Zone of skin (tissue), 1 donor: ENCODE results near the genes LETMD1, CSRNP2 and SLC4A8.

- RRBS: no CpG with 5 or more reads among the region's 1 CpG
Measured at GRCh38 chr12:50224427-50224628, 57.2 kb upstream of the CERS5 start.

- RRBS: no CpG with 5 or more reads among the region's 4 CpGs
Measured at GRCh38 chr12:50326582-50327195, 43.4 kb upstream of the LIMA1 start.

GRCh38 chr12:50528260-50528862, 23.6 kb downstream of the DIP2B start:
- RRBS: no CpG with 5 or more reads among the region's 4 CpGs

- RRBS: no CpG with 5 or more reads among the region's 6 CpGs
Measured at GRCh38 chr12:50545861-50546373, 41.1 kb downstream of the DIP2B start.

- RRBS: no CpG with 5 or more reads among the region's 9 CpGs
Measured at GRCh38 chr12:50618954-50619795, 114.4 kb downstream of the DIP2B start.

DNA sequence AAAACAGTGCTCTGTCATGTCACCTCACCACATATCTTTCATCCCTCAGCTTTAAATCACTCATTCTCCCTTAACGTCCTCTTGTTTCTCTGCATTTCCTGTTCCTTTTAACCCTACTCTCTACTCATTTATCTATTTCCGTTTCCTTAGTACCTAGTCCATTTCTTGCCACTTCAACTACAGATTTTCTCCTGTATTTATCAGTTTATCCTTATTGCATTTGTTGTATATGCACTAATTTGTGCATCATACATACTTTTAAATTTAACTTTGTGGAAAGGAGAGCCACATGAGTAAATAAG, 120.3 kb downstream of the DIP2B start:
- RRBS: no CpG with 5 or more reads among the region's 2 CpGs

DNA sequence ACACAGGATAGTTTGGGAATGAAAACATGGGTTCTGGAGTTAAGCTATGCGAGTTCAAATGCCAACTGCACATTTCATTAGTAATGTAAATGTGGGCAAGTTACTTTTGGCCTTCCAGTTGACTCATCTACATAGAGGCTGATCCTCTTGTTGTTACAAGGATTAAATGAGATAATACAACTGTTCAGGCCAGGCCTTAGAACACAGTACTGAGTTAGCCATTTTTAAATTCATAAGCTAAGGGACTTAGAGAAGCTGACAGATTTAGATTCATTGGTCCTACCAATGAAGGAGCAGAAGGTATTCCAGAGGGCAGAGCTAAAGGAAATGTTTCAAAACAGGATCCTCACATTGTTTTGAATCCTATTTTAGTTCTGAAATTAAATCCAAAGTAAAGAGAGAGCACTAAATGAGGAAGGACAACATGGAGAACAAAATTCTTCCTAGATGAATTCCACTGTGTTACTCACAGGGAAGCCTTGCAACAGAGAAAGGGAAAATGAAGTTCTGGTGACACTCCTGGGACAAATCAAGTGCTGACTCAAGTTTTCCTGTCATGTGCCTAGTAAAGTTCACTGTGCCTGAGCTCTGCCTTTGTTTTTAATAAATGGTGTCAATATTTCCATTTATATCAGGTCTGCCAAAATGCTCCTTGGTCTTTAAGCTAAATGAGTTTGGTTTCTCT, 32.7 kb downstream of the HIGD1C start:
- RRBS: no CpG with 5 or more reads among the region's 1 CpG

DNA sequence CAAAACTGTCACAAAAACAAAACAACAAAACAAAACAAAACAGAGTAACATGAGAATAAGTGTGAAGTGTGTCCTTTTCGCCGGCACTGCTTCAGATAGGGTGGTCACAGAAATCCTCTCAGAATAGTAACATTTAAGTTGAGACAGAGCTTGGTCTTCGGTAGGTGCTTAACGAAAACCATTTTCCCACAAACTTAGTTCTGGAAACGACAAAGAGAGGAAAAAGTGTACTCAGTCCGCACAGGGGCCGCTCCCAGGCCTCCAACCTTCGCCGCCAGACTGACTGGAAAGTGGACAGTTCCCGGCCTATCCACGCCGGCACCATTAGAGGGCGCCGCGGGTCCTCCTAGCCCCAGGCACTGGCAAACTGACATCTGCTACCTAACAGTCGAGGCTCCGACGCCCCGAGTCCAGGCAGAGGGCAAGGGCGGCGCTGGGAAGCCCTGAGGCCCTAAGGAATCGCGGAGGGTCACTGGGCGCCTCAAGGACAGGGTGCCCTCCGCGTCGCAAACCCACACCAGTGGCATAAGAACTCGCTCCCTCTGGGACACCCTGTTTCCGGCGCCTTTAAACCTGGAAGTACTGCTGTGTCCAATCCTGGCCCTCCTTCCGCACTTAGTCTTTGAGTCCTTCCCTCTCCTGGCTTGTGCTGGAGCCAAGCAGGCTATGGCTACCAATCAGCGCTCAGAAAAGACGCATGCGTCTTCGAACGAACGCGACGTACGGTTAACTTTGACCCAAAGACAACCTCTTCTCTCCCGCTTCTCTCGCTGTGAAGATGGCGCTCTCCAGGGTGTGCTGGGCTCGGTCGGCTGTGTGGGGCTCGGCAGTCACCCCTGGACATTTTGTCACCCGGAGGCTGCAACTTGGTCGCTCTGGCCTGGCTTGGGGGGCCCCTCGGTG, at the start of gene LETMD1:
Gene LETMD1, plus strand, starts transcription at position 749 of the 903 bp plus-strand sequence.
- RRBS: 50% methylated on average over 2 of the region's 49 CpGs

GRCh38 chr12:51082535-51083502, 577 bp downstream of the CSRNP2 start:
- RRBS: 1% methylated on average over 14 of the region's 62 CpGs

GRCh38 chr12:51083503-51084029, at the start of gene CSRNP2:
CSRNP2 (minus strand) TSS chr12:51083596.
- RRBS: 2% methylated on average over 4 of the region's 35 CpGs

- RRBS: 21% methylated on average over 4 of the region's 10 CpGs
Measured at GRCh38 chr12:51218853-51219334, 1.0 kb upstream of the POU6F1 start.

DNA sequence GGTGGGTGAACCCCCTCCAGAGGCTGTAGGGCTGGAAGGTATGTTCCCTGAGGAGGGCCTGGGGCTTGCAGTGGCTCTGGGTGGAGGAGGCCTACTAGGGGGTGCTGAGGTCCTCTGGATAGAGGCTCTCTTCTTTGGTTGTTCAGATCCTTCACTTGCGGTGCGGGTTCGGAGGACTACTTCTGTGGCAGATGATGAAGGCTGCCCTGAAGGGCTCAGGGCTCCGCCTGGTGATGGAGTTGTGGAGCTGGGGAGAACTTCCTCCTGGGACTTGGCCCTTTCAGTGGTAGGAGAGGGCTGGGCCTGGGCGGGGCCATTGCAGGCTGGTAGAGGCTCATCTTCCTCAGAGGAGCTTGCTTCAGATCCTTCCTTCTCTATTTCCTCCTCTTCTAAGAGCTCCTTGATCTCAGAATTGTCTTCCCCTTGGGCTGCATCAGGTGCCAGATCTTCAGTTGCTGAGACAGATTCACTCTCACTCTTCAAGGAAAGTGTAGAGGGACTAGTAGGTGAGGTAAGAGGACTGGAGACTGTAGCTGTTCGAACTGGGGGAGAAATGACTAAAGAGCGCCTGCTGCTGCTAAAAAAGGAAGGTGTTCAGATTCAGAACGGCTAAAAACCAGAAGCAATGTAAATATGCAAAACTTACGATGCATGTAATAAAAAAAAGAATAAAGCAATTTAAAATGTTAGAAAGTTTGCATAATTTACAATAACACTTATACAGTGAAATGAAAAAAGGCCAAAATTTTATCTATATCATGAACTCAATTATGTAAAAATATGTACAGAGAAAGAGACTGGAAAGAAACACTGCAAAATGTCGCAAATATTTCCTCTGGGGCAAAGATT, 21.8 kb upstream of the SMAGP start:
- RRBS: no CpG with 5 or more reads among the region's 10 CpGs

DNA sequence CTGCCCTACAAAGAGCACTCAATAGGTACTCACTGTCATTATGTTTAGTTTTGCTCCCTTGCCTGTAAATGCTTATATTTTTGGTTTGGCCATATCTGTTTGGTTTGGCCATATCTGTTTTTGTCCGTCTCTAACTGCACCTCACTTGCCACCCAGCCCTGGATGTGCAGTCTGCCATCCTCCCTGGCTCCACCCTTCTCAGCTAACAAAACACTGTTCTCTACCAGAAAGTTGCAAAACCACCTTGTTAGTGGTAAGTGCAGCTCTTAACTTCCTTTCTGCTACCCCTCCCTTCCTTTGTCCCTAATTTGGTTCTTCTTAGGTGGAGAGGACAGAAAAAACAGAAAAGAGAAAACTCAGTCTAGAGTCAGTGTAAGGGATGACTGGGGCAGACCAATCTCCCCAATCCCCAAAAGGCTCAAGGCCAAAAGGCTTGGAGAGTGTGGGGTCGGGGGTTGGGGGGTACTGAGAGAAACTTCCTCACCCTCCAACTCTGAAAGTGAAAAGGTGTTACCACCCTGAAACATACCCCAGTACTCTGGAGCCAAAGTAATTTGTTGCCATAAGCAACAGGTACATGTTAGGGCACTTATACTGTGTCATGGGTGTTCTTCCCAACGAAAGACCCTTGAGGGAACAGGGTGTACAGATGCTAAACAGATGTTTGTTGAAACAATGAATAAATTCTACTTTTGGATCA, 5.0 kb downstream of the BIN2 start:
- RRBS: no CpG with 5 or more reads among the region's 3 CpGs

DNA sequence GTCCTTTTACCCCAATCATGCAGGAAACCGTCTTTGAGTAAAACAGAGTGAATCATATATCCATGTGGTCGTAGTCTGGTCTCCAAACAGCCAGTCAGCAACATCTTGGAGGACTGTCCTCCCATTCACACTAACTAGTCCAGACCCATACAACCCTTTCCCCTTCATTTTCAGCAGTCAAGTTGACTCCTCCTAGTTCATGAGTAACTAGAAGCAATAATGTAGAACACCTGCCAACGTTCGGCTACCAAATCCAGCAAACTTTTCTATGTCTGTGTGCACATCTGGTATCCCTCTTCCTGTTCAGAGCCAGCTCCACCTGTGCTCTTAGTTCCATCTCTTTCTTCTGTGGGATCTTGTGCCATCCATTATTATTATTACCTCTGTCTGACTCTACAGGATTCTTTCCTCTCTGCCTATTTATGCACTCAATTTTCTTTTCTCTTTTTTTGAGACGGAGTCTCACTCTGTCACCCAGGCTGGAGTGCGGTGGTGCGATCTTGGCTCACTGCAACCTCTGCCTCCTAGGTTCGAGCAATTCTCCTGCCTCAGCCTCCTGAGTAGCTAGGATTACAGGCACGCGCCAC, 10.9 kb upstream of the BIN2 start:
- RRBS: no CpG with 5 or more reads among the region's 10 CpGs

GRCh38 chr12:51387982-51388579, 3.1 kb downstream of the GALNT6 start:
- RRBS: no CpG with 5 or more reads among the region's 7 CpGs

- RRBS: 4% methylated on average over 51 of the region's 77 CpGs
Measured at GRCh38 chr12:51424496-51425462, at the start of gene SLC4A8. SLC4A8 (plus strand) TSS chr12:51424831.

GRCh38 chr12:51441854-51442208, 17.2 kb downstream of the SLC4A8 start:
- RRBS: no CpG with 5 or more reads among the region's 1 CpG

DNA sequence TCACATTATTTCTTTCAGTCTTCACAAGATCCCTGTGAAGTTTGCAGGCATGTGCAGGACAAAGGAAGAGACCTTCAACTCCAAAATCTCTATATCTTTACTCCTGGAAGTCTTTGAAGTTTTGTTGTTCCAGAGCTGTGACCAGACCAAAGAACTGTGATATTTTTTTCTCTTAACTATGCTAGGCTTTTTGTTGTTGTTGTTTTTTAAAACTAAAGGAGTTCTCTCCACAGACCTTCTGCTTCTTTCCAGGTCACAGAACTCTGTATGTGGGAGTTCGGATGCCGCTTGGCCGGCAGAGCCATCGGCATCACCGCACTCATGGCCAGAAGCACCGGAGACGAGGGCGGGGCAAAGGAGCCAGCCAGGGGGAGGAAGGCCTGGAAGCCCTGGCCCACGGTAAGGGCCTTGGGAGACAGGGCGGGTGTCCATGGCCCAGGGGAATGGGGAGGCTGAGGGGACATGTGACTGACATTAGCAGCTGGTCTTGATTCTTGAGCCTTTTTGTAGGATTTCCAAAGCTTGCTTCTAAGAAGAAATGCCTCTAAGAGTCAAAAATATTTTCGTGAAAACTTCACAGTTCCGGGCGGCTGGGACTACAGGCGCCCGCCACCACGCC, 26.1 kb downstream of the SLC4A8 start:
- RRBS: no CpG with 5 or more reads among the region's 16 CpGs

GRCh38 chr12:51847773-51848258, 702 bp downstream of the FIGNL2 start:
- RRBS: 3% methylated on average over 18 of the region's 26 CpGs

GRCh38 chr12:51901278-51901729, 6.0 kb upstream of the ACVRL1 start:
- RRBS: no CpG with 5 or more reads among the region's 9 CpGs